Vein endothelial cell (primary cell): ENCODE results near the genes ASIC4 and SLC4A3.

DNA sequence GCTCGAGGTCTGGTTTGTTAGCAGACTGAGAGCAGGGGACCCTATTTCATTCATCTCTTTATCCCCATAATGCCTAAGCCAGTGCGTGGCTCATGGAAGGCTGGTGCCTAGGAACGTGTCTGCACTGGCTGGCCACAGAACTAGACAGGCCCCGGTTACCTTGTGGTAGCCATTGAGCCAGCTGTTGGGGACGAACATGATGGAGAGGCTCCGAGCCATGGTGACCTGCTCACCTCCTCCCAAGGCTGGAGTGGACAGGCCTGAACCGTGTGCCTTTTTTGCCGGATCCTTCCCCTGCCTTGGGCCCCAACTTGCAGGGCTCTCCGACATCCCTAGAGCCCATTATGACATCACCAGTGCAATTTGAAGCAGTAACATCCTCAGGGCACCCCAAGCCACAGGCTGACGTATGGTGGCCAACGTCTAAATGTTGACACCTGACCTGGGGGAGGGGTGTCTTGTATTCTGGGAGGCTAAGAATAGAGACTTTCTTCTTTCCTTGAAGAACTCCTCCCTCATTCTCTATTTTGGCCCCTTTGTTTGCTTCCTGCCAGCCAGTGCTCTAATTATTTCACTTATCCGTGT lies 12.1 kb upstream of the DNPEP start:
- CAGE, long polyA plus RNA = no peak

DNA sequence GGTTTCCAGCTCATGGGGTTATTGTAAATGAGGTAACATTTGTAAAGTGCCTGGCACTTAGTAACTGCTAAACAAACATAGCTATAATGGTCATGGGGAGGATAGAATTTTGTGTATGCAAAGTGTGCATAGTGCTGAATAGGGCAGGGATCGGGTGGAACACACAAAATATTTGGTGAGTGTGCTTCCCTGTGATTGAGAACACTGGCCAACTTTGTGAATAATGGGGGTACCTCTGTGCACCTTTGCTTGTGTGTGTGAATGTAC lies 6.3 kb downstream of the SPEG start:
- CAGE, long polyA plus RNA = no peak

DNA sequence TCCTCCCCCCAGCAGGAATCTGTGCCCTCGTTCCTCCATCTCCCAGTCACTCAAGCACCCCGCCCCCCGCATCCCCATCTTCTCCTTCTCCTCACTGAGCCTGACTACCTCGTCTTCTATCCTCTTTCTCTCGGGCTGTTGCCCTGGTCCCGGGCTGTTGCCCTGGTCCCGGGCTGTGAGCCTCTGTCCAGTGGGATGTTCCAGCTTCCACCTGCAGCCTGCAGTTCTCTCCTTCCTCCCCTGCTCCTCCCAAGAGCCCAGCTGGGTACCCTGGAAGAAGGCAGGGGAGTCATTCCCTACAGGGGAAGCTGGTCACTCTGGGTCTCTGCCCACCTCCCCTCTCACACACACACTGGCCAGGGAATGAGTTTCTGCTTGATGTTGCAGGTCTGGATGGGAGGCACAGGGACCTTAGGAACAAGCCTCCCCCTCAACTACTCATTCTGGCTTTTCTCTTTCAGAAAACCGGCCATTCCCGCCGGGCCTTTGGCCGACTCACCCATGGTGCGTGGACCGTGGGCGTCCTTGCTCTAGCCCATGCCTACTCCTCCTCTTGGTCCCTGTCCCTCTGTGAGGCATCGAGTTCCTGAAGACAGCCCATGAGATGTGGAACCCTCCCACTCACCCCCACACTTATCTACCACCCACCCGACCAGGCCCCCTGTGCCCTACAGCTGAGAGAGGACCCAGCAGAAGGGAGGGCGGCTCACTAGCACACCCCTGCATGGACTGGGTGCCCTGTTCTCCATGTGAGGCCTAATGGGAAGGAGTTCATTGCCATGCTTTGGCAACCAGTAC lies 8.2 kb downstream of the SPEG start:
- CAGE, long polyA plus RNA = no peak

GRCh38 chr2:219448856-219449364 lies 14.3 kb downstream of the SPEG start:
- CAGE, long polyA plus RNA = no peak

- CAGE, long polyA plus RNA = no peak
Observed at GRCh38 chr2:219476614-219477532, 19.1 kb upstream of the SPEGNB start.

DNA sequence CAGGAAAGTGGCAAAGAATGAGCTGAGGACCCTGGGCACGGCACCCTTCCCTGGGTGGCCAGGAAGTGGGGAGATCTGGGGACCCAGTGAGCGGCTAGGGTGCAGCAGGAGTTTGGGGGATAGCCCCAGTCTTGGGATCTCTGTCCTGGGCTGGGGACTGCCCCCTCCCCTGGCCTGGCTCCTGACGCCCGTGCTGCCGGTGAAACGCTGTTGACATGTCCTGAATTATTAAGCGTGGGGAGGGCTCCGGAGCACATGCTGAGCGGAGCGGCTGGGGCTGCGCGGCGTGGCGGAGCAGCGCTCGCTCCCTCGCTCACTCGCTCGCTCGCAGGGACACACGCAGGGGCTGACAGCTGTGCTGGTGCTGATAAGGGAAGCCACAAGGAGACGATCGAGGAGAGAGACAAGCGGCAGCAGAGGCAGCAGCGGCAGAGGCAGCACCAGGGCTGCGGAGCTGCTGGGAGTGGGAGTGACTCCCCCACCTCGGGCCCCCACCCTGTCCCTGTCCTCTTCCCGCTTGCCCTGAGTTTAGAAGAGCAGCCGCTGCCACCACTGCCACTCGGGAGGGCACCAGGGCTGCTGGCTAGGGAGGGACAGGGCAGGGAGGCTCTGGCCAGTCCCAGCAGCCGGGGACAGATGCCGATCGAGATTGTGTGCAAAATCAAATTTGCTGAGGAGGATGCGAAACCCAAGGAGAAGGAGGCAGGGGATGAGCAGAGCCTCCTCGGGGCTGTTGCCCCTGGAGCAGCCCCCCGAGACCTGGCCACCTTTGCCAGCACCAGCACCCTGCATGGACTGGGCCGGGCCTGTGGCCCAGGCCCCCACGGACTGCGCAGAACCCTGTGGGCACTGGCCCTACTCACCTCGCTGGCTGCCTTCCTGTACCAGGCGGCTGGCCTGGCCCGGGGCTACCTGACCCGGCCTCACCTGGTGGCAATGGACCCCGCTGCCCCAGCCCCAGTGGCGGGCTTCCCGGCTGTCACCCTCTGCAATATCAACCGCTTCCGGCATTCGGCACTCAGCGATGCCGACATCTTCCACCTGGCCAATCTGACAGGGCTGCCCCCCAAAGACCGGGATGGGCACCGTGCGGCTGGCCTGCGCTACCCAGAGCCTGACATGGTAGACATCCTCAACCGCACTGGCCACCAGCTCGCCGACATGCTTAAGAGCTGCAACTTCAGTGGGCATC lies at the start of gene ASIC4:
TSS of gene ASIC4 (plus strand) at position 394 of the 1,192 bp plus-strand sequence.
- CAGE, long polyA plus RNA = no peak

DNA sequence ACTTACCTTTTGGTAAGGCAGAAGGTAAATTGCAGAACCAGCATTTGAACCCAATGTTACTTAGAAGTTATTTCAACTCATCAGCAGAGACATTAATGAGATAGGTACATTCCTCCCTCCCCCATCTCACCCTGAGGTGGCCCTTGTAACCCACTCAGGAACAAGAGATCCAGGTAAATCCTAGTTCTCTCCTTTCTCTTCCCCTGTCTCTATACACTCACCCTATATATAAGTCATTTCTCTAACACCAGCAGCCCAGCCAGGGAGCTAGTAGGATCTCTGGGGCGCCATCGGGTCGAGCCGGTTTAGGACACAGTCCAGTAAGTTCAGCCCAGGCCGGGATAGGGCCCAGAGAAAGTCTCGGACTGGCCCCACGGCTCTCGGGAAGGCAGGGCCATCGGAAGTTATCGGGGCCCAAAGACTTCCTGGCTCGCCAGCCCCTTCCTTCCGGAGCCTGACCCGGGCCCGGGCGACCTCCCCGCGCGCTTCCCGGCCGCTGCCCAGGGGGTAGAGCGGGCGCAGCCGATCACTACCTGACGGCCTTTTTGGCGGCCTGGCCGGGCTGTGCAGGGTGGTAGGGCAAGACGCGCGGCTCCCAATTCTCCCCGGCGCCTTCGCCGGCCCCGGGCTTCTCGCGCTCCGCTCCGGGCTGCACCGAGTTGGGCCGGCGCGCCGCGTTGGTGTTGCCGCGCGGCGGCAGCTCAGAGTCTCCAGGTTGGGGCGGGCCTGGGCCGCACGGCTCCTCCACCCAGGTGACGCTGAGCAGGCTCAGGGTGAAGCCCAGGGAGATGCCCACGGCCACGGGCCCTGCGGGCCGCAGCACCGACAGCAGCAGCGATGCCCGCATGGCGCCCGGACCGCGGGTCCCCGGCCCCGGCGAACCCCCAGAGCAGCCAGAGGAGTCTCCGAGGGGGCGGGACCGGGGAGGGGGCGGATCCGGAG lies 646 bp downstream of the CHPF start:
- CAGE, long polyA plus RNA = no peak

- CAGE, long polyA plus RNA = no peak
Observed at GRCh38 chr2:219627368-219628379, at the start of gene SLC4A3. Gene SLC4A3 (plus strand): TSS chr2:219627630.

DNA sequence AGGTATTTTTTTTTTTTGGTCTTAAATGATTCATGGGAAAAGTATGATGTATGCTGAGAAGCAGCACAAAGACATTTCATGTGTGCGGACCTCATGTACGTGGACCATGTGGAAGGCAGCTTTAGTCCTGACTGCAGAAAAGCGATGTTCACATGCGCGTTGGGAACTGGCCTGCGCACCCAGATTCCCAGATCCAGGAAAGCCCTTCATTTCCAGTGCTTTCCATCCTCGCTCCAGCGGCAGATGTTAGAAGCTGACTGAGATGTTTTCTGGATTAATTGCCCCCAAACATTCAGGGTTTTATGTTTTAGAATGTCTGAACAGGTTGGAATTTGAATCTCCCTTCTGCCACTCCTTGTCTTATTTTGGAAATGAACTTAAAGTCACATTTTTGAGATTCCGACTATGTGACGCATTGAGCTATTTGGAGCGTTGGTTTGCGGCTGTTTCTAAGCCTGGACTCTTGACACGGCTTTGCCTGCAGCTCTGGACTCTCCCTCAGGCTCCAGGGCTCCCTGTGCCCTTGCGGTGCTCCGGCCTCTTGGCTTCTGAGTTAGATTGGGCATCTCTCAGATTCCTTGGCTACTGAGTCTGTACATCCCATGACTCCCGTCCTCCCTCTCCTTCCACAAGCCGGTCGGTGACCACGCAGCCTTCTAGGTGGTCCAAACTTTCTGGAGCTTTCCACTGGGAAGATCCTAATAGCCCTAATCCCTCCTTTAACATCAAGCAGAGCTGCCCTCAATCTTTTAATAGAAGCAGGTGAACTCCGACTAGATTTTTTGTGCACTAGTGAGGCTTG lies 61.6 kb downstream of the SLC4A3 start:
- CAGE, long polyA plus RNA = no peak

- CAGE, long polyA plus RNA = no peak
Observed at GRCh38 chr2:221203254-221203577, 368.9 kb downstream of the EPHA4 start.

- CAGE, long polyA plus RNA = no peak
Observed at GRCh38 chr2:221419715-221420802, 152.0 kb downstream of the EPHA4 start.

- CAGE, long polyA plus RNA = no peak
Observed at GRCh38 chr2:221792957-221793605, 221.0 kb upstream of the EPHA4 start.

DNA sequence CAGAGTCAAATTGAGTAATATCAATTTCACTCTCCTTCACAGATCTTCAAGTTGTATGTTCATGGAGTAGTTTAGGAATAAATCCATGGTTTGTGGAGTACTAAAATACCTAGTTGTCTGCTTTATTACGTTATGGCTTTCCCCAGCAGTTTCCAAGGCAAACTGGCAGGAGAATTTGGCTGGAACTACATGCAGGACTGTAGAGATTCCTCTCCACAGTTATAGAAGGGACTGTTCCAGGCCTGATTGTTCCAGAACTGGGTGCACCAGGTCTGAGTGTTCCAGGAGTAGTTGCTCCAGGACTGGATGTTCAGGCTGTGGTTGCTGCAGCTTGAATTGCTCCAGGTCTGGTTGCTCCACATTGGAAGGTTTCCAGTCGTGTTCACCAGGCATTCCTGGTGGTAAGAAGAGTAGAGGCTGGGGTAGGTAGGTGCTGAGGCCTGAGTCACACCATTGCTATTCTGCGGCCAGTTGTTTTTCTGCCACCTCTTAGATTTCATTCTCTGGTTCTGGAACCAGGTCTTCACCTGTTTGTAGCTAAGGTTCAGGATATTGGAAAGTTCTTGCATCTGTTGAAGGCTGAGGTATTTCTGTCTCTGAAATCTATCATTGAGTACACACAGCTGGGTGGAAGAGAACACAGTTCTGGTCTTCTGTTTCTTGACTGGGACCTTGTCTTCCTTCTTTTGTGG lies 28.2 kb downstream of the SGPP2 start:
- CAGE, long polyA plus RNA = no peak

DNA sequence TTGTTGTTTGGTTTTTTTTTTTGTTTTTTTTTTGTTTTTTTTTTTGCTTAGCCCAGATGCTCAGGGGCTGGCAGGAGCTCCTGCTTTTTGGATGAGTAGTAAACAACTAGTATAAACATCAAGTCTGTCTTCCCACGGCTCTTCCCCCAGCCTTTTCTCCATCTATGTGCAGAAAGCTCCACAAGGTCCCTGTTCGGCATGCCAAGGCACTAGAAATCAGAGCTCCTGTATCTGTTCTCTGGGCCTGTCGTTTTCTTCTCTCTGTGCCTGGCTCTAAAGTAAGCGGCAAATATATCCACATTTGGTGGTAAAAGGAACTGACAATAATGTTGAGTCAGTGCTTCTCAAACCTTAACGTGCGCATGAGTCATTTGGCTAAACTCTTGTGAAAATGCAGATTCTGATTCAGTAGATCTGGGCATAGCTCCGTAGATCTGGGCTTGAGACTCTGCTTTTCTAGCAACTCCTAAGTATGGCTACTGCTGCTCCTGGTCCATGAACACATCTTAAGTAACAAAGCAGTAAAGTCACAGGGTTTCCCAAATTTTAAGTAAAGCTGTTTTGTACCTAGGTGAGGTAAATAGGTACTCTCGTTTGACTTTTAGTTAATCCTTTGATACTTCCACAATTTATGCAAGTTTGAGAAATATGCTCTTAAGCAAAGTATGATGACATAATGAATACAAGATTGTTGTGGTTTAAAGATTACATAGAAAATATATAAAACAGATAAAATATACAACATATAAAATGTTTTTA lies 16.5 kb upstream of the ACSL3 start:
- CAGE, long polyA plus RNA = no peak

DNA sequence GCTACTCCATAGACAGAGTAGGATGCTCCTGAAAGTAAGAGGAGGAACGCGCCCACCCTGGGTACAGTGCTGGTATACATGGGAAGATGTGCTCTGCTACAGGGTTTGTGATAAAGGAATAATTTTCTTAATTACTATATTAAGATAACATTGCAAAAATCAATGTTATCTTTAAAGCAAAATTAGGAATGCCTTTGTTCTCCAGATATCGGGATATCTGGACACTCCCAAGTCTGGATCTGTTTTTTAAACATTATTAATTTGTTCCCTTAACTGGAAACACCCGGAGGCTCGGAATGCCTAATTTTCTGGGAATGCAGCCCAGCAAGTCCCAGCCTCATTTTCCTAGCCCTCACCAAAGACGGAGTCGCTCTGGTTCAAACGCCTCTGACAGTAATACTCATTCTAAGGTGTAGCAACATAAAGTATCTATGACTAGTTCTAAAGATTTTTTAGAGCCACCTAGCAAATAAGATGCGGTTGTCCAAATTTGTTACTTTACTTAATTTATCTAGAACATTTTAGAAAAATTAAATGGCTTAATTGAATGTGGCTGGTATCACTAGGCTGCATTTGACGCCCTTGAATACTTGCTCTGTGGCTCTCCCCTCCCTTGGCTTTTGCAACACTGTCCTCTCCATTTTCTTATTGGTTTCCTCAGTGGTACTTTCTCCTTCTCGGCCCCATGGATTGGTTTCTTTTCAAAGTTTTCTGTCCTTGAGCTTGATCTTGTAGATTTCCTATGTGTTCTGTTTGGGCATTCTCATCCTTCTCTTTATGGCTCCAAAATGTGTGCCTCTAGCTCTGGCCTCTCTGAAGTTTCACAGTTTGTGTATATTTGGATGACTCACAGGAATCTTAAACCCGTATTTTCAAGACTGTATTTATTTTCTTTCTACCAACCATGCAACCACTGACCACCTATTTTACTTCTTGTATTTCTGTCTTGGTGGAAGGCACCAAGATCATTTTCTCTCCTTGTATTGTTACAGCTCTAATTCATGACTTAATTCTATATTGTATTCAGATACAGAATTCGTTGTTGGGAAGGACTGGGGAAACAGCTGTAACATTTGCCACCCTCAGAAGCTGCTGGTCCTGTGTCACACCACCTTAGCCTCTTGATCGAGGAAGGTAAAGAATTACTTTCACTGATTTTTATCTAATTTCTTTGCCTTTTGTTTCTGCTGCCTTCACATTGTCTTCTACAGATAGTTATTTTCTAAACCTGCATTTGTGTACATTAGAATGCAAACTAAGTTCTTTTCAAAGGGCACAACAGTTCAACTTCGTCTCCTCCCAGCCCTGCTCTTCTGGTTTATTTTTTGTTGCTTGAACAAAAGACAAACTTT lies 39.3 kb downstream of the ACSL3 start:
- CAGE, long polyA plus RNA = no peak

- CAGE, long polyA plus RNA = no peak
Observed at GRCh38 chr2:222912481-222913342, 51.9 kb downstream of the ACSL3 start.

DNA sequence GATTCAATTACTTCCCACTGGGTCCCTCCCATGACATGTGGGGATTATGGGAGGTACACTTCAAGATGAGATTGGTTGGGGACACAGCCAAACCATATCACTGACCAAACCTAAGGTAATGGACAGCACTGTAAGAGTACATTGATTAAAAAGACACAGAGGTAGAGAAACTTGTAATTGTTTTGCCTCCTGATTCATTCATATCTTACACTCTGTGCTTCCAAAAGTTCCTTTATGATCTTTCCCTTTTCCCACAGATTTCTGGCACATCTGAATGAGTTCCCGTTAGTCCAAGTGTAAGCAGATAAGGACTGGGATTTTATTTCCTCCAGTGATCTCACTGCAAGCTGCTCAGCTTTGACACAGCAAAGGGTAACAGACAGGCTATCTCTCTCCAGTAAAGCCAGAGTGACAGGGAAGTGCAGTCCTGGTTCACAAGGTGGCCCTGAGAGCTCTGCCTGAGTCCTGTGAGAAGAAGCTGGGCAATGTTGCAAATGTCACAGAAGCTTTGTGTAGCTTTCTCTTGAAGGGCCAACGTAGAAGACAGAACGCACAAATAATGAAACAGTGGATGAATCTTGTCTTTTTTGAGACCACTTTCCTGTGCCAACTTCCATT lies 32.6 kb upstream of the KCNE4 start:
- CAGE, long polyA plus RNA = no peak

DNA sequence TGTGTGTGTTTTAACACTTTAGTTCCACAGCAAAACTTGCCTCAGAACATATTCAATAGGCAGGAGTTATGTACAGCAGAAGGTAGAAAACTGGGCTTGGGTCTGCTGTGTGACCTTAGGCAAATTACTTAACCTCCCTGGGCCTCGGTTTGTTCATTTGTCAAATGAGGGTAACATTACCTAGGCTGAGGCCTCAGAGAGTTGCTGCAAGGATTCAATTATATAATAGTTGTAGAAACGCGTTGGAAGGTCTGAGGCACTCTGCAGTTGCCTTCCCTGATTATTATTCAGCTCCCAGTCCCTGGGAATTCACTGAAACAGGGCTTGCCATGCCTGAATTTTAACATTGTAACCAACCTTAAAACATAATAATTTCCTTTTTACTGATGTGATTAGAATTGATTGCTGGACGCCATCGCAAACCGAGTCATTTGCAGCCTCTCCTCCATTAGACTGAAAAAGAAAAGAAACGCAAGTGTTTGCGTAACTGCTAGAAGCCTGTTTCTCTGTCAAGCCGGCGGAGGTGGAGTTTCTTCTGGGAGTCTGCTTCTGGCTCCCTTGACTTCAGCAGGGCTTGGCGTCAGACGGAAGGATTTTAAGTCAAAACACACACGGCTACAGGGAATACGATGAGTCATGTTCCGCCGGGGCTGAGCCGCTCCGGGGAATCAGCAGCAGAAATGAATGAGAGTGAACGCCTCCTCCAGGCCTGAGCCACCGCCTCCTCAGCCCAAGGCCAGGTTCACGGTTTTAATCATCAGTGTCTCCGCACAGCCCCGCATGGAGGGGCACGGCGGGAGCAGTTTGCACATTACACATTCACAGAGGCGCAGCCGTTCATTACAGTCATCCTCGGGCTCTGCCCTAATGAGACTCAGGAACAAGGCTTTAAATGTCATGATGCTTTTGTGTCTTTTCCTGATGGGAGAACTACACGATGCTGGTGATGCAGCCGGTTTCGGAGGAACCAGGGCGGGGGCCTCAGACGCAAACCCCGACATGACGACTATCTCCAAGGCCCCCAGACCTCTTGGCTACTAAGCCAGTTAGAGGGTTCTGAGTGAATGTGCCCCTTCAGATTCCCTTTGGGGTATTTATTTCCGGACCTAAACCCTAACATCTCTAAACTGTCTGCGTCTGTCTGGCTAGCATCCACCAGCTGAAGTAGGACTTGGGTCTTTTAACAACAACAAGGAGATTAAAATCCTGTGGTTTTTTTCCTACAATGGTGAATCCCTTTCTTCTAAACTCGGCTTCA lies 10.9 kb upstream of the SCG2 start:
- CAGE, long polyA plus RNA = no peak

DNA sequence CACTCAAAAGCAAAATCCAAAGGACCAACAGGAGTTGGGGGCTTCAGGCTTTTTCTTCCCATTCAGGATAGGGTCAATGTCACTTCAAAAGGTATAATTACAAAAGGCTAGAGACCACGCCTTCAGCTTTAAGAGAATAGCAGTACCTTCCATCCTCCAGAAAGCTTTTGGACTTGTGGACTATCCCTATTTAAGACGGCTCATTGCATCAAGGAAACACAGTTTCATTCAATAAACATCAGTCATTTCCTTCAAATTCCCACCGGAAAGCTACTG lies 1.8 kb downstream of the WDFY1 start:
- CAGE, long polyA plus RNA = no peak

DNA sequence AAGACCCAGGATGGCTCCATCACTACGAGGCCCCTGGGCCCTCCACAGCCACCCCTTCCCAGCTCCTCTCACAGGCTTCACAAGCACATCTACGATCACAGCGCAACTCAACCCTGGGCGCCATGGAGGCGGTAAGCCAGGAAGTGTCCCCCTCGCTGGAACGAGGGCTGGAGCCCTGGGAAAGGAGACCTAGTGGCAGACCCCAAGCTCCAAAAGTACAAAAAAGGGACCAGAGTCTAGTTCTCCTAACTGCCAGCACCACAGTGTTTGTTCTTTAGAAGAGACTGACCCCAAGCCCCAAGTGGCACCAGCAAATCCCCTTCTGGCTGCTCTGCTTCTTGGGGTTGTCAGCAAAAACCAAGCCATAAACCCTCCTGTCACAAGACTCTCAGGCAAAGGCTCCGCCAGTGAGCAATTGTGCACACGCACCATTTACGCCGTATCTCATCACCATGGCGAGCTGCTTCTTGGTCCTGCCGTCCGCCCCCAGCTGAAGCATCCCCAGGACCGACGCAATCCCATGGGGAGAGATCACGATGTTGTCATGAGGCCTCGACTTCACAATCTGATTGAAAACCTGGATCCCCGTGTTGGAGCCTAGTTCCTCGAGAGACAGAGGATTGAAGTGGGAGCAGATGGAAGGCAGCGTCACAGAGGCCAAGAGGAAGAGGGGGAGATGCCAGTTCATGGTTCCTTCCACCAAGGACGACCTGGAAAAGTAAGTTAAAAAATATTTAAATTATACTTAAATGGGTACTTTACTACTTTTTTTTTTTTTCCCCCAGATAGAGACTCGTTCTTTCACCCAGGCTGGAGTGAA lies 37.7 kb downstream of the SERPINE2 start:
- CAGE, long polyA plus RNA = no peak